Fibroblast of villous mesenchyme (primary cell): Measurements from ENCODE around the gene SHROOM1.

- CAGE, long polyA plus RNA = no peak
Observed at GRCh38 chr5:131789539-131790280, 7.1 kb downstream of the FNIP1 start.

GRCh38 chr5:132053942-132054648, 6.4 kb upstream of the IL3 start:
- CAGE, long polyA plus RNA = no peak

DNA sequence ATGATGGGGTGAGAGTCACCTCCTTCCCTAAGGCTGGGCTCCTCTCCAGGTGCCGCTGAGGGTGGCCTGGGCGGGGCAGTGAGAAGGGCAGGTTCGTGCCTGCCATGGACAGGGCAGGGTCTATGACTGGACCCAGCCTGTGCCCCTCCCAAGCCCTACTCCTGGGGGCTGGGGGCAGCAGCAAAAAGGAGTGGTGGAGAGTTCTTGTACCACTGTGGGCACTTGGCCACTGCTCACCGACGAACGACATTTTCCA, 890 bp downstream of the CSF2 start:
- CAGE, long polyA plus RNA = no peak

DNA sequence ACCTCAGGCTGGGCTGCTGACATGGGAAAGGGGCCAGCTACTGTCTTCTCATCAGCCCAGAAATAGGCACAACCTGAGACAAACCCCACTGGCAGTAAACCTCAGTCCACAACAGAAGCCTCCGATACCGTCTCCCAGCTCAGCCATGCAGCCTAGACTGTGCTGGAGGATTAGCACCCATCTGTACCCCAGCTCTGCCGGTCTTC, 8.3 kb downstream of the P4HA2 start:
- CAGE, long polyA plus RNA = no peak

- CAGE, long polyA plus RNA = no peak
Observed at GRCh38 chr5:132265536-132266292, 8.2 kb downstream of the PDLIM4 start.

- CAGE, long polyA plus RNA = no peak
Observed at GRCh38 chr5:132278290-132278857, 15.8 kb upstream of the SLC22A4 start.

GRCh38 chr5:132292978-132293191, 1.3 kb upstream of the SLC22A4 start:
- CAGE, long polyA plus RNA = no peak

DNA sequence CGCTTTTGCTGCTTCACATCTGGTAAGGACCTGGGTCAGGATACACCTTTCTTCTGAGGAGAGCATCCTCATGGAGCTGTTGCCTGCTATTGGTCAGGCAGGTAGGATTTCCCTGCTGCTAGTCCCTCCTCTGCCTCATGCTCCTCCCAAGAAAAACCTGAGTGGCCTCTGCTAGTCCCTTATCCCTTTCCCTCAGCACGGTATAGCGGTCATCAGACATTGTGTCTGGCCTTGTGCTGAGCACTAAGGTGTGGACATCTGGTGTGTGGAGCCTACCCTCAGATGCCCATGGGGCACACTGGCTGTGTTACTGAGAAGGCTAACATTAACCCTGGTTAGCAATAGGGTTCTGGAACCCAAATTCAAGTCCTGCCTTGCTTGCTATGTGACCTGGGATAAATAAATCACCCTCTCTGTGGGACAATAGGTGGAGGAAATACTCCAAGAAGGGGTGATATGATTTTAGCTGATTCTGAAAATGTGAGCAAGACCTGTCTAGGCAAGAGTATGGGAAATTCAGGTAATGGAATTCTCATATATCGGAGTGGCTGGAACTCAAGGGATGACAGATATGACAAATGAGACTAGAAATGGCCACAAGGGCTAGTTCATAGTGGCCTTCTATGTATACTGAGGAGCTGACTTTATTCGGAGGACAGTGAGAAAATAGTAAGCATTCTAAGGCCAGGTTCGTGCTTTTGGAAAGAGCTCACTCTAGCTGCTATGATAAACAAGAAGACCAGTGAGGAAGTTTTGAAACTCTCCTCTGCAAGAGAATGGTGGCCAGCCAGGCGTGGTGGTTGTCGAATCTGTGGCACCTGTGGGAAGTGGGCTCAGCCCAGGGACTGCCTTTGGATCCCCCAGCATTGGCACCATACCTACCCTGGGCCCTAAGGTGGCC, 1.8 kb downstream of the SLC22A4 start:
- CAGE, long polyA plus RNA = no peak

DNA sequence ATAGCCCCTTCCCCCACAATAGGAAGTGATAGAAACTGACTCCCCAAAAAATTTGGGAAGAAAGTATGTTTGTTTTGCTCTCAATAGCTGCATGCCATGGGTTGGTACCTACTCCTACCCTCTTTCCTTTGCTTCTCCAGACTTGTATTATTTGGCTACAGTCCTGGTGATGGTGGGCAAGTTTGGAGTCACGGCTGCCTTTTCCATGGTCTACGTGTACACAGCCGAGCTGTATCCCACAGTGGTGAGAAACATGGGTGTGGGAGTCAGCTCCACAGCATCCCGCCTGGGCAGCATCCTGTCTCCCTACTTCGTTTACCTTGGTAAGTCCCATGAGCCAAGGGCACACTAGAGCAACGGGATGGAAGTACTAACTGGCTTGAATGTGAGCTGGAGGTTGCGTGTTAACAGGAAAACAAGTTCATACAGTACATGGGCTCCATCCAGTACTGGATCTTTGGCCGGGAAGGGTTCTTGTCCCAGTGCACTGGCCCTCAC, 22.8 kb downstream of the SLC22A5 start:
- CAGE, long polyA plus RNA = no peak

- CAGE, long polyA plus RNA = no peak
Observed at GRCh38 chr5:132412119-132412360, 42.5 kb downstream of the SLC22A5 start.

- CAGE, long polyA plus RNA = no peak
Observed at GRCh38 chr5:132425025-132425418, 55.5 kb downstream of the SLC22A5 start.

DNA sequence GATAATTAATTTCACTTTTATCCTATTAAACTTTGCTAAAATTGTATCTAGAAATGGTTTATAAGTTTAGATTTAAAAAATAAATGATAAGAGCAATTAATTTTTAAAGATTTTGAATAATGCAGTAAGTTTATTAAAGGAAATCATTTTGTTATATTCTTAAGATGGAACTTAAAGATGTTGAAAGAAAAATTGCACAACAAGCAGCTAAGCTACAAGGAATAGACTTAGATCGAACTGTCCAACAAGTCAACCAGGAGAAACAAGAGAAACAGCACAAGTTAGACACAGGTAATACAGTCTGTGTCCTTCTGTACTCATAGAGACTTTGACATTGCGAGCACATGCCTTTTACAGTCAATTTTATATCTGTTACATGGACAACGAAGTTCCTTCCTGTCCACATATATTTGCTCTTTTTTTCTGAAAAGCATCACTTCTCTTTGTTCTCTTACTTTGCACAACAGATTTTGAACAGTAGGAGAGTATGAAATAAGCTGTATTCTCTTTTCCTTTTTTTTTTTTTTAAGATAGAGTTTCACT, 47.0 kb downstream of the RAD50 start:
- CAGE, long polyA plus RNA = no peak

- CAGE, long polyA plus RNA = no peak
Observed at GRCh38 chr5:132655789-132656616, 2.0 kb upstream of the IL13 start.

GRCh38 chr5:132760872-132761742, 13.9 kb downstream of the CCNI2 start:
- CAGE, long polyA plus RNA = no peak

- CAGE, long polyA plus RNA = no peak
Observed at GRCh38 chr5:132771405-132771989, 5.5 kb downstream of the SEPTIN8 start.

DNA sequence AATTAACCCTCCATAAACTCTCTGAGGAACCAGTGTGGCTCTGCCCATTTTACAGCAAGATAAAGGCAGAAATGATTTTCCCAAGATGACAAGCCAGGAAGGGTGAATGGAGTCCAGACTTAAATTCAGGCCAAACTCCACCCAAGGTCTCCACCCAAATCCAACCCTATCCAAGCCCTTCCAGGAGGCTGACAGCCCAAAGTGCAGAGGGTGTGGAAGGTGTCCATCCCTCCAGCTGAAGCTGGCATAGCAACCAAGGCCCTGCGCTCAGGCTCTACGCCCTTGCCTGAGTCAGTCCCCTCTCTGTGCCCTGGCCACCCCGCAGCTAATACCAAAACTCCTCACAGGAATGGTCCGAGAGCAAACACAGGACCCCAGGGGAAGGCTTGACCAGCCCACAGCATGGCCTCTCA, 2.2 kb downstream of the SEPTIN8 start:
- CAGE, long polyA plus RNA = no peak

- CAGE, long polyA plus RNA = no peak
Observed at GRCh38 chr5:132830476-132831170, at the start of gene SHROOM1. Gene SHROOM1 (minus strand): TSS chr5:132830647.

GRCh38 chr5:132876030-132876736, 2.7 kb downstream of the LEAP2 start:
- CAGE, long polyA plus RNA = no peak

- CAGE, long polyA plus RNA = no peak
Observed at GRCh38 chr5:132886200-132886729, 12.8 kb downstream of the LEAP2 start.

DNA sequence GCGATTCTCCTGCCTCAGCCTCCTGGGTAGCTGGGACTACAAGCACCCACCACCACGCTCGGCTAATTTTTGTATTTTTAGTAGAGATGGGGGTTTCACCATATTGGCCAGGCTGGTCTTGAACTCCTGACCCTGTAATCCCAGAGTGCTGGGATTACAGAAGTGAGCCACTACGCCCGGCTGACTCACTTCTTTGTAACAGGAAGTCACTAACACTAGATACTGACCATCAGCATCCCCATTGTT, 42.1 kb downstream of the LEAP2 start:
- CAGE, long polyA plus RNA = no peak